Bronchus fibroblast of lung (primary cell): Measurements from ENCODE around the genes DLGAP3, CLSPN, AGO3 and TRAPPC3.

DNA sequence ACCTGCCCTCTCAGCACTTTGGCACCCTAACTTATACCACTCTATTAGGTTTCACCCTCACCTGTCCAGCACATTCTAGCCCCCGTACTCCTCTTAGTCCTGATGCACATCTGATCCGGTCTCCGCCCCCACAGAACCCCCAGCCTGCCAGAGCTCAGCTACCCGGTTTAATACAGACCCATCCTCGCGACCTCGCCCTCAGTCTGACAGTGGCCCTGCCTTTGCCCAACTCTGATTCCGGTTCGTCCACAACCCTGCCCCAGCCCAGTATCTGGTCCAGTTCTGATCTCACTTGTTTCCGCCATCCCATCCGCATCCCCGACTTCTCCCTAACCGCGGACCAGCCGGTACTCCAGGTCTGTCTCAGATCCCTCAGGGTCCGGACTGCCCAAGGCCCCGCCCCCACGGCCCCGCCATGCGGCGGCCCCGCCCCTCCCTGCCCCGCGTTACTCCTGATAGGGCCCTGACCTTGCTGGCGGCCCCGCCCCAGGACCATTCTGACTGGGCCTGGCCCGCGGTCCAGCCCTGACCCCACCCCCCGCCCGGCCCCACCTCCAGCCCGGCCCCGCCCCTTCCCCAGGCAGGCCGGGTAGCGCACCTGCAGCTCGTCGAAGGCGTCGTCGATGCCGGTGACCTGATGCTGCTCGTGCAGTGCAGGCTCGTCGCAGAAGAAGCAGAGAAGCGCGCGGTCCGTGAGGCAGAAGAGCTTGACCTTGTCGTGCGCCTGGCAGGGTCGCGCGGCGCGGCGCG, 1.2 kb downstream of the TRIM62 start:
- RAMPAGE, long total RNA = no peak

GRCh38 chr1:33349070-33349959, 28.4 kb upstream of the A3GALT2 start:
- RAMPAGE, long total RNA = no peak

- RAMPAGE, long total RNA = no peak
These were observed 43.7 kb upstream of the A3GALT2 start for GRCh38 chr1:33364651-33364996.

DNA sequence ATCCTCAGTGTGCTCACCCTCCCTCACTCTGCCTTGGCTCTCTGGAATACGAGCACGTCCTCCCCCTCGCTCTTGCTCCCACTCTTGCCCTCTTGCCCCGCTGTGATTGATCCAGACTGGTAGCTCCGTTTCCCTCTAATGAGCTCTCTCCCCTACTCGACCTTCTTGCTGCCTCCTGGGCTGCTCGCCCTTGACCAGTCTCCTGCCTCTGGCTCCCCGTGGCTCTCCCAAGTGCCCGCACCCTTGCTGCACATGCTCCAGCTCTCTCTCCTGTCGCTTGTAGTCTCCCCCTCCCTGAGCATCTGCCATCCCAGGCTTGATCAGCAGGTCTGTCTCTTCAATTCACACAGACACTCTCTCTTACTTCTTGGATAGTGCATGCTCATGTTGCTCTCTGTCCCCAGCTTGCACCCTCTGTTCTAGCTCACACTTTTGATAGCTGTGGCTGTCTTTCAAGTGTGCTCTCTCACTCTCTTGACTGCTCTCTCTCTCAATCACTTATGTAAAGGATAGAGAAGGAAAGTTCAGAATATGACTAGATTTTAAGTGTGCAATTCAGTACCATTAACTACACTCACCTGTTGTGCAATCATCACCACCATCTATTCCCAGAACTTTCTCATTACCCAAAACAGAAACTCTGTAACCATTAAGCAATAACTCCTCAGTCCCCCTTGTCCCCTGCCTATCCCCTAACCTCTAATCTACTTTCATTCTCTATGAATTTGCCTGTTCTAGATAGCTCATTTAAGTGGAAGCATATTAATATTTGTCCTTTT, 51.0 kb downstream of the PHC2 start:
- RAMPAGE, long total RNA = no peak

GRCh38 chr1:33461473-33461775, 11.0 kb upstream of the ZSCAN20 start:
- RAMPAGE, long total RNA = no peak

DNA sequence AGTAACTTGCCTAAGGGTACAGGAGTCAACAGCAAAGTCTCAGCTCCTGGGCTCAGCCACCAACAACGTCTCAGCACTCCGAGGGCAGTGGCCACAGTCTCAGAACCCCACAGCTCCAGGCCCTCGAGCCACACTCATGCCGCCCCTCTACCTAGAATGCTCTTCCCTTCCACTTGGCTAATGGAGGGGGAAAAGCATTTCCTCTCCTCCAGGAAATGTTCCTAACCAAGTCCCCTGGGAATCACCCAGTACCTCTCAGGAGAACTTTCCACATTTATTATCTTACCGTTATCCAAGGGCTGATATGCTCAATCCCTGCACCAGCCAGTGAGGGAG, 1.0 kb upstream of the GJA4 start:
- RAMPAGE, long total RNA = no peak

- RAMPAGE, long total RNA = no peak
These were observed at the start of gene DLGAP3 for GRCh38 chr1:34928854-34929998. DLGAP3 (minus strand) TSS chr1:34929650.

DNA sequence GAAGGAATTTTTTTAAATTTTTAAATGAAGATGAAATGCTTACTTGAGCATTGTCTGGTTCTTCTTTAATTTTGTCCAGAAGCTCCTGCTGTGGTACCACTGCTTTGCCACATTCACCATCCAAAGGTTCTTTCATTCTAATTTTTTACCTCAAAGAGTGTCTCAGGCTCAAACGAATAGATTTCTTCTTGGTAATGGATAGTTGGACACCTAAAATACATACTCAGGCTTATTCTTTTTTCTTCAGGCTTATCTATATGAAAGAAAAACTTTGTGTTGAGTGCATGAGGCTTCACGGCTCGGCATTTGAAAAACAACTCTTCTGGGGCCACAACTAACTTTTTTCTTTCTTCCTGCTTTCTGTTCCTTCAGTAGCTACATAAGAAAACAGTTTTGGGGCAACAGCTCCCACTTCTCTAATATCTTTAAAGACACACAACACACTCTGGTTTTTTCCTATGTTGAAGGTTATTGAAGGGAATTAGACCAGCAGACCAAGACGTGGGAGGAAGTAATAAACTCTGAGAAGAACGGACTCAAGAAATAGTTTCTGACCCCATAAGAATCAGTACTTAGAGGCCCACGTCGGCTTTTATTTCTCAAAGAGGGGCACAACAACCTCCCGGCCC, 1.1 kb downstream of the ZMYM6 start:
- RAMPAGE, long total RNA = no peak

DNA sequence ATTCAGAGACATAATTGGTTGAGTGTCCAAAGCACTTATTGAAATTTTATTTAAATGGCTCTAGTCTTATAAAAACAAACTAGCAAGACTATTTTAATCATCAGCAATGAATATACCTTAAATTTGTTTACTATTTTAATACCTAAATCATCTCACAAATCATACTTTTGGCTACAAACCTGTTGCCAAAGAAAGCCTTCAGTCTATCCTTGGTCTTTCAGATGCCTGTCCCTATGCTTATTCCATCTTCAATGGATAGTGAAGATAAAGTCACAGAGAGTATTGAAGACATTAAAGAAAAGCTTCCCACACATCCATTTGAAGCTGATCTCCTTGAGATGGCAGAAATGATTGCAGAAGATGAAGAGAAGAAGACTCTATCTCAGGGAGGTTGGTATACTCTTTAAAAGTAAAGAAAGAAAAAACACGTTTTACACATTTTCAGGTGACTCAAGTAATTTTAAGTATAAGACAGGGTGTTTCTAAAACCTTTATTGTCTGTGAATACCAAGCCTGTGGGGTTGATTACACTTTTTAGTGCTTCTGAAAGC, 128.7 kb downstream of the ZMYM4 start:
- RAMPAGE, long total RNA = no peak

- RAMPAGE, long total RNA = no peak
These were observed 3.7 kb downstream of the TFAP2E start for GRCh38 chr1:35576681-35577283.

GRCh38 chr1:35769041-35769822, 546 bp downstream of the CLSPN start:
- RAMPAGE, long total RNA = no peak

- RAMPAGE, long total RNA = start-site peak on the minus strand at chr1:35769947-35769973, 205 and 107 reads in 2 replicates
These were observed at the start of gene CLSPN for GRCh38 chr1:35769823-35770314. CLSPN (minus strand) TSS chr1:35769978.

DNA sequence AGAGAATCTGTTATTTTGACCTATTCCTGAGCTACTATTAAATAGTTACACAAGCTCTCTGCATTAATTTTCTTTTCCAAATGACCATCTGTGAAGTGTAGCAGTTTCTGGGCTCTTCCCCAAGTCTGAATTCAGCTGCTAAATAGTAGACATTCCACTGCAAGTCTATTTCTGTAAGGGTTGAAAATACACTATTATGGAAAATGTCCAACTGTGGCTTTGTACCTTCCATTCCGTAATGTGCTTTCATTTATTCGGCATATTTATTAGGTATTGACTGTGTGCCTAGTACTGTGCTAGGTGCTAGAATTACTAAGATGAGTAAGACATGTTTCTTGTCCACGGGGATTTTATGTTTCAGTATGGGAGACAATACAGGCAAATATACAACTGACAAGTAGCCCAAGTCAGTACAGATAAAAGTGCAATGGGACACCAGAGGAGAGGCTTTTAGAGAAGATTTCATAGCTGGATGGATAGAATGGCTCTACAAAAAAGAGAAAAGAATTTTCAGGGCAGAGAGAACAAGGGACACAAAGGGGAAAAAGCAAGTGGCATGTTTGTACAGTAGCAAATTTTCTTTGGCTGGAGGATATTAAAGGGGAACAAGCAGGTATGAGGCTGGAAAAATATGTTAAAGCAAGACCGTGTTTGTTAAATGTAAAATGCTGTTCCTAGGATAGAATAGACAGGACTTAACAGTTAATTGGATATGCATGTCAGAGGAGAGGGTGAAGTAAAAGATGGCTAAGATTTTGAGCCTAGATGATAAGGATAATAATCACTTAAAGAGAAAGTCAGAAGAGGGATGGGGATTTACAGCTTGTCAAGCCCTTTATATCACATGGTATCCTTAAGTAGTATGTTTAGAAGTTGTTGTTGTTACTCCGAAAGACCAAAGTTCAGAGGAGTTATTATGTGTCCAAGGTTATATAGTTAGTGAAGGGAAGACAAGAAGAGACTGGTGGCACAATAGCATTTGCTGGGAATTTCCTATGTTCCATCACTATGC, 31.2 kb upstream of the AGO1 start:
- RAMPAGE, long total RNA = no peak

GRCh38 chr1:35869338-35870103, 13.5 kb upstream of the AGO1 start:
- RAMPAGE, long total RNA = no peak

GRCh38 chr1:35922725-35923896, 7.8 kb upstream of the AGO3 start:
- RAMPAGE, long total RNA = no peak

DNA sequence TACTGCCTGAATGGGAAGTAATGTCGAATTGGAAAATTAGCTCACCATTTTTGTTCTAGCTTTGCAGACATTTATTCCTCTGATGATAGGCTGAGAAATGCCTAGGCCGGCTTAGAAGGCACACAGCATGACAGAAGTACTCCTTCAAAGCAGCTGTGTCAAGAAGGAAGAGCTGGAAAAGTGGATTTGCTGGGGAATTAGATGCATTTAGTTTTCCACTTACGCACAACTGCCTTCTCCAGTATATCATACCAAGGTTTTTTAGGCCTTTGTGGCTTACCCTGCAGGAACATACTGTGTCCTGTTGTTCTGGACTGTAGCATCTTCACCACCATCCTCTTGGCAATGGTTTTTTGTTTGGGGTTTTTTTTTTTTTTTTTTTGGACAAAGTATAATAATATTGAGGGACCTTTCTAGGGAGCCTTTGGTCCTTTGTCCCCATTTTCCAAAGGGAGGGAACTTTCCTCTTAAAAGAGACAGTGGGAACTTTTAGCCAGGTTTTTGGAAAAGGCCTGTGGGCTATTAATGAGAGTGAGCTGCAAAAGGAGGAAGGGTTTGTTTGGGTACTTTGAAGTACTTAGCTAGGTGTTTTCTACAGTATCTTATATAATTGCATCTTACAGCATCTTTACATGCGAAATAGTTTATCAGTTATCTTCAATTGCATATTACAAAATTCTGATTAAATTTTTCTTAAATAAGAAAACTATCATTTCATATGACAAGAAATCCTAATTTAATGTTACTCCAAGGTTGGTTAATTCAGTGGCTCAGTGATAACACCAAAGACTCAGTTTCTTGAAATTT, 4.1 kb upstream of the AGO3 start:
- RAMPAGE, long total RNA = no peak

- RAMPAGE, long total RNA = no peak
These were observed at the start of gene AGO3 for GRCh38 chr1:35930512-35931499. AGO3 (plus strand) TSS chr1:35931105.

DNA sequence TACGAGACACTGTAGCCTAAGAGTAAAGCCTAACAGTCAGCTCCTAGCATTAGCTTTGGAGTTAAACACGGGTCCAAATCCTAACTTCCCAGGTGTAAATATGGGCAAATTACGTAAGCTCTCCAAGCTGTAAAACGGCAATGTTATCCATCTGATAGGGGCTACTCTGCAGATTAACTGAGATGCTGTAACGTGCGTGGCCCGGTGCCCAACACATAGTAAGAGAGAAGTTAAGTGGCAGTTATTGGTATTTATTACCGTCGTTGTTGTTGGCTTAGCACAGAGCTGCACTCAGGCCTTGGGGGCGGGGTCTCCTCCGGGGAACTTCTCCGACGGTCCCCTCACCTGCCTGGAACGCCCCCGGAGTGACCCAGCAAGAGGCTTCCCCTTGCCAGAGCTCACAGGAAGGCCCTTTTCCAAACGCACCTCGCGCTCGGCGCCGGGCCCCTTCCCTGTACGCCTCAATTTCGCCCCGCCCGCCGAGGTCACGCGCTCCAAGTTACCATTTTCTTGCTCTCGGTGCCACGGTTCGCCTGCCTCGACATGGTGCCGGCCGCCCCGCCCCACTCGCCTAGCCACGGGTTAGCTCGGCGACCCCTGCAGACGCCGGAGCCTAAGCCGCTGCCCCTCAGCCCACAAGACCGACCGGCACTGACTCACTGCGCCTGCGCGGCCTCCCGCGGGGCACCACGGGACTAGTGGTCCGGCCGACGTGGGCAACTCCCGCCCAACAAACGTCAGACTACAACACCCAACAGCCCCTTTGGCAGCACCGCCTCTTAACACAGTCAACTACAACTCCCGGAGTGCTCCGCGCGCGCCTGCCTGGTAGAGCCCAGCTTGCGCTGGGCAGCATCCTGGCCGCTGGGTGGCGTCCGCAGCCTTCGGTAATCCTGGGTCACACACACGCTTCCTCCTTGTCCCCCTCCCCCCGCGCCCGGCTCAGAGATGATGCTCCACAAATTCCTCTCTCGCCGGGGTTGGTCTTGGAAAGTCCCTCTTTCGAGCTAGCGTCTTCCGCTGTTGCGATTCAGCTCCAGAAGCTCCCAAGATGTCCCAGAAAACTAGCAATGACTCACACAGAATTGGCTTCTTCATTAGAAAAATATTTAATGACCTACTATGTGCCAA, at the start of gene TRAPPC3:
Gene TRAPPC3, minus strand, starts transcription at position 653 of the 1,131 bp plus-strand sequence.
- RAMPAGE, long total RNA = start-site peak on the minus strand centred at position 636 of the sequence, 45 bp wide, 319 and 62 reads in 2 replicates

GRCh38 chr1:36150110-36150627, 883 bp upstream of the TRAPPC3 start:
- RAMPAGE, long total RNA = no peak

GRCh38 chr1:36155013-36155736, 785 bp upstream of the MAP7D1 start:
- RAMPAGE, long total RNA = no peak